ENCODE results near the genes ELN and RFC2.

DNA sequence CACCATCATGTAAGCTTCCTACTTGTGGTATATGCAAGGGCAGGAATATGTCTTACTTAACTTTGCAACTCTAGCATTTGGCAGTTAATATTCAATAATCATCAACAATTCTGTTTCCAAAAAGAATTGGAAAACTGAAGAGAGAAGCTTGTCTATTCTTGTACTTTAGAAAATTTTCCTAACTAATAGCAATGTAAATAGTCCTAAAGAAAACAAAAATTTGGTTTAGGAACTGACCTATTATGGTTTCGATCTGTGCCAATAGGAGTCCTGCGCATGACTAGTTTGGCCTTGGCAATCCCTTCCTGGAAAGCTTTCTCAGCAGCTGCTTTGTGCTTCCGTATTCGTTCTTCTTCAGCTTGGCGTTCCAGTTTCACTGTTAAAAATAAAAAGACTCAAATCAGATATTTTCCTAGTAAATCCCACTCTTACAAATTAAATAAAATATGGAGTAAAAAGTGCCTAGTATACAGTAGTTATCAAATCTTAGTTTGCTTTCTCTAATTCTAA lies 36.6 kb downstream of the FZD9 start:
- PRO-cap, result no peak
- RRBS, result no CpG with 5 or more reads among the region's 5 CpGs

DNA sequence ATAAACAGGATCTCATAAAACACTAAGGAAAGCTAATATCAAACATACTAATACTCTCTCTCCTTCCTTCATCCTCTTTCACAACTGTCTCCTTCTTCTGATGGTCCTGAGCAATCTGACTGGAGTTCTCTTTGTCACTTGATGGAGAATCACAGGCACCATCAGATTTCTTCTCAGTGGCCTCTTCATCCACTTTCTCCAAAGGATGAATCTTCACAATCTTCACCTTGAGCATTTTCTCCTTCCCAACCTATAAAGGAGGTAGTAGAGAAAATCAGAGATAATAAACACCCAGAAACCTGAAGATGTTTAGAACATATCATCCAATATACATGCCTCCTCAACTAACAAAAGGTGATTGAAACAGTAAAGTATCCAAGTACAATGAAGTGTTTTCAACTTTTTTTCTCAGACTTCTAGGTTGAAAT lies 23.6 kb downstream of the BAZ1B start:
- PRO-cap, result no peak

DNA sequence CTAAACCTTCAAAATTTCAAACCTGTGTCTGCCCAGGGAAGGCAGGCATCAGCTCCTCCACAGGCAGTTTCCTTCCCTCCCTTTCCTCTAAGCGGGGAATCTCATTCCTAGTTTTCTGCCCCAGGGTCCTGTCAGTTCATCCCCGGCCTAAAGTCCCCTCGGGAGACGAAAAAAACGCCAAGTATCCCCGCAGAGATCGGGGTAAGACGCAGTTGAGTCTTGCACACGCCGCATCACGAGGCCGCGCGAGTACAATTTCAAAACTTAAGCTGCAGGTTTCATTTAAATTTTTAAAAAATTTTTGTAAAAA lies 998 bp downstream of the BAZ1B start:
- PRO-cap, result no peak
- RRBS, result no CpG with 5 or more reads among the region's 14 CpGs

DNA sequence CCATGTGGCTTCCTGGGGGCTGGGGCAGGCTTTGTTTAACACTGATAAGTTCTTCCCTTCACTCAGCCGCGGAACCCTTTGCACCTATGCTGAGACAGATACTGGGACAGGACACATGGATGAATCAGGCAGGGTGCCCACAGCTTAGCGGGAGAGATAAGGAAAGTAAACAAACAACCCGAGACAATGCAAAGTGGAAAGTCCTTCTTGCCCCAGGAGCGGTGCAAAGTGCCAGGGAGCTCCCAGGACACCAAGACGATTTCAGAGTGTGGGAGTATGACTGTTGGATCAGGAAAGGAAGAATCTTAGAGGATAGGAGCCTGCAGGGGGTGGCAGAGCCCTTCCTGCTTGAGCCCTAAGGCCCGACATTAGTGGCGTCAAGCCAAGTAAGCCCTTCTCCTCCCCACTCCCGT lies 11.6 kb downstream of the MLXIPL start:
- PRO-cap, result no peak
- RRBS, result no CpG with 5 or more reads among the region's 9 CpGs

DNA sequence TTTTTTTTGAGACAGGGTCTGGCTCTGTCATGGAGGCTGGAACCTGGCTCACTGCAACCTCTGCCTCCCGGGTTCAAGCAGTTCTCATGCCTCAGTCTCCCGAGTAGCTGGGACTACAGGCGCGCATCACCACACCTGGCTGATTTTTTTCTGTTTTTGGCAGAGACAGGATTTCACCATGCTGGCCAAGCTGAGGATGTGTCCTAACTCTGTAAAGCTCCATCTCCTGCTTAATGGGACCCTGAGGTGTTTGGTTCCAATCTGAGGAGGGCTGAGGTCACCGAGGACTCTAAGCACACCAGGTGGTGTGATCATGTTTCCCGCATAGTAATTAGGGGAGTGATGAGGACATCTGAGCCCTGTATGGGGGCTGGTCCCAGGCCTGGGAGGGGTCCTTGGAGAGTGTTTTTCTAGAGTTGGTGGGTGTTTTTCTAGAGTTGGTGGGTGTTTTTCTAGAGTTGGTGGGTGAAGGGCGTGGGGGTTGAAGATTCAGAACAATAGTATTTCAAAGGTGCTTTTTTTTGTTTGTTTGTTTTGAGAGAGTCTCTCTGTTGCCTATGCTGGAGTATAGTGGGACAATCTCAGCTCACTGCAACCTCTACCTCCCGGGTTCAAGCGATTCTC lies 3.0 kb upstream of the ABHD11 start:
- PRO-cap, result no peak
- RRBS, result no CpG with 5 or more reads among the region's 9 CpGs

DNA sequence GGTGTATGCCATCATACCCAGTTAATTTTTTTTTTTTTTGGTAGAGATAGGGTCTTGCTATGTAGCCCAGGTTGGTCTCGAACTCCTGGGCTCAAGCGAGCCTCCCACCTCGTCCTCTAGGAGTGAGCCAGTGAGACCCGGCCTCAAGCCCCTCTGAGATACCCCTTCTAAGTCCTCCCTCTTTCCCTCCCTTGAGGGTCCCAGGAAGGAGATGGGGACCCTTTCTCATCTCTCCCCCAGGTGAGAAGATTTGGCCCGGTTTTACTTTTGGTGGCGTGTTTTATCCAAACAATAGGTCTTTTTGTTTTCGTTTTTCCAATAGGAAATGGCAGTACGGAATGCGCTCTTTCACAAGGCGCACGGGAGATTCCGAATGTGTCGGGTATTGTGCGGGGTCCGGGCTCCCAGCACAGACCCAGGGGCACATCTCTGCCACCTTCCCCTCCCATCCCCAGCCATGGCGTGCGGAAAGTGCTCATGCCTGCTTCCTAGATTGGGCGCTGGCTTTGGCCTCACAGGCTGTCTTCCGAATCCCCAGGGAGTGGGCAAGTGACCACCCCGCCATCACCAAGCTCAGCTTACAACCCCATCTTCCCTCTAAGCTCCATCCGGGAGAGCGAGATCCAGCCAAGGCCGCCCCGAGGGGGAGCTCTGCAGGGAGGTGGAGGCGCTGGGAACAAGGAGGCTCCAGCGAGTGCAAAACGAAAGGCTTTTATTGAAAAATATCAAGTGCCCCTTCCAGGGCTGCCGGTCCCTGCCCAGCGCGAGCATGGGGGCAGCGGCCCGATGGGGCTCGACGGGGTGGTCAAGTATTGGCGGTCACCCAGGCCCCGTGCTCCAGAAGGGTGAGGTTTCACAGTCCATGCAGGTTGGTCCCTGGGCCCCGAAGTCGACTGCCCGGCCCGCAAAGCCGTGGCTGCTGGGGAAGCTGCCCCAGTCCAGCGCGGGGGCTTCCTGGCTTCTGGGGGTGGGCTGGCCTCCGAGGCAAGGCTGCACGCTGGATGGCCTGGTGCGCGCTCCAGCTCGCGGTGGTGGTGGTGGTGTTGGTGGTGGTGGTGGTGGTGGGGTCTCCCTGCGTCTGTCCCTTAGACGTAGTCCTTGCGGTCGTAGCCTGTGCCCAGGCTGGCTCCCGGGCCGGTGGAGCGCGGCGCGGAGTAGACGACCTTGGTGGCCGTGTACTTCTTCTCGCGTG lies 1.4 kb downstream of the CLDN3 start:
- PRO-cap, result no peak
- RRBS, result no CpG with 5 or more reads among the region's 63 CpGs

DNA sequence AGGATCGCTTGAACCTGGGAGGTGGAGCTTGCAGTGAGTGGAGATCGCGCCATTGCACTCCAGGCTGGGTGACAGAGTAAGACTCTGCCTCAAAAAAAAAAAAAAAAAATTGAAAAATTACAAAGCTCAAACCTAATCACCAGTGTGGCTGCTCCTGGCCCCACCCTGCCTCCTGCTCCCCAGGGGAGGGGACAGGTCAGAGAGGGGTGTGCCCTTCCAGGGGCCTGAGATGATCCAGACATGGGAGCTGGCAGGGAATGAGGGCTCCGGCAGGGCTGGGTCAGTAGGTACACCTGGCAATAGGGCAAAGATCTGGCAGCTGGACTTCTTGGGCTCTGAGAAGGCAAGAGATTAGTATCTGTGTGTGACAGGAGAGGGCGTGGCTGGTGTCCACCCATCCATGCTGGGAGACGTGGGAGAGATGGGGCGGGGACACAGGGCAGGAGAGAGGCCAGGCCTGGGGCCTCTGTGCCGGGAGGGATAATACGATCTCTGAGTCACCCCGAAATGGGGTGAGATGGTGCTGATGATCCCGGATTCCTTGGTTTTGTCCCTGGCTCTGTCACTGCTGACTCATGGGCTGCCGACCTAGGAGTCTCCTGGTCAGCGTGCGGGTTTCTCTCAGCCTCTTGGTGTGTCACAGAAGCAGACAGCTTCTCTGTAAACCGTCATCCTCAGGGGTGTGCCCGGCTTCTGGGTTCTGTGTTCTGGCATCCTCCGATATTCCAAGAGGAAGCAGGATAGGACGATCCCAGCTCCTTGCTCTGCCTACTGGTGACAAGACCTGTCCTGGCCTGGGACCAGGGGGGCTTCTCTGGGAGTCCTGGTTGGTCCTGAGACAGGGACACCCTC lies 8.3 kb upstream of the CLDN4 start:
- PRO-cap, result unidirectional peak, plus-strand start at position 225 of the sequence; bidirectional peak, plus-strand start at position 495 of the sequence, minus-strand start at position 314 of the sequence
- RRBS, result 0% methylated on average over 3 of the region's 18 CpGs

DNA sequence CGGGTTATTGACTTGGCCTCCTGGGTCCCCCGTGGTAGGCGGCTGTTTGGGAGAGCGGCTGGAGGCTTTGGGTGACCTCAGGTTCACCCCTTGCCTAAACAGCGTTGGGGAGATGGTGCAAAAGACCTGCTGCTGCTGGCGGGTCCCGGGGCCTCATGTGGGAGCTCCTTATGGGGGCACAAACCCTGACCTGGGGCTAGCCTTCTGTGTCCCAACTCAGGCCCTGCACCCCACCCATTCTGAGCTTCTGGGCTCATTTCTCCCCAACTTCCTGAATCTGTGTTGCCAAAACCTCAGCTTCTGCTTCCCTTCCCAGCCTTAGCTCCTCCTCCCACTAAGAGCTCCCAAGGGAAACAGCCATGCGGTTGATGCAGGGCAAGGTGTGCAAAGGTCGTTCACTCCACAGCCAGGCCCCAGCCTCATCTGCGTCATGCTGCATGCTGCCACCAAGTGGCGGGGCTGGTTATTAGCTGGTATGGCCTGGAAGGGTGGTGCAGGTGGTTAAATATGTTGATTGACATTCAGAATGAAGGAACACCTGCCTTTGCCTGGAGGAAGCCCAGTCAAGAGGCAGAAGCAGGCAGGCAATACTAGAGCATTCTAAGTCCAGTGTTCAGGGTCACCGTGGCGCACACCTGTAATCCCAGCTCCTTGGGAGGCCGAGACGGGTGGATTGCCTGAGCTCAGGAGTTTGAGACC lies 49.0 kb upstream of the ELN start:
- PRO-cap, result no peak
- RRBS, result no CpG with 5 or more reads among the region's 15 CpGs

GRCh38 chr7:74027621-74028284 lies at the start of gene ELN:
Gene ELN (plus strand): TSS chr7:74028173.
- PRO-cap, result no peak
- RRBS, result 50% methylated on average over 5 of the region's 40 CpGs

DNA sequence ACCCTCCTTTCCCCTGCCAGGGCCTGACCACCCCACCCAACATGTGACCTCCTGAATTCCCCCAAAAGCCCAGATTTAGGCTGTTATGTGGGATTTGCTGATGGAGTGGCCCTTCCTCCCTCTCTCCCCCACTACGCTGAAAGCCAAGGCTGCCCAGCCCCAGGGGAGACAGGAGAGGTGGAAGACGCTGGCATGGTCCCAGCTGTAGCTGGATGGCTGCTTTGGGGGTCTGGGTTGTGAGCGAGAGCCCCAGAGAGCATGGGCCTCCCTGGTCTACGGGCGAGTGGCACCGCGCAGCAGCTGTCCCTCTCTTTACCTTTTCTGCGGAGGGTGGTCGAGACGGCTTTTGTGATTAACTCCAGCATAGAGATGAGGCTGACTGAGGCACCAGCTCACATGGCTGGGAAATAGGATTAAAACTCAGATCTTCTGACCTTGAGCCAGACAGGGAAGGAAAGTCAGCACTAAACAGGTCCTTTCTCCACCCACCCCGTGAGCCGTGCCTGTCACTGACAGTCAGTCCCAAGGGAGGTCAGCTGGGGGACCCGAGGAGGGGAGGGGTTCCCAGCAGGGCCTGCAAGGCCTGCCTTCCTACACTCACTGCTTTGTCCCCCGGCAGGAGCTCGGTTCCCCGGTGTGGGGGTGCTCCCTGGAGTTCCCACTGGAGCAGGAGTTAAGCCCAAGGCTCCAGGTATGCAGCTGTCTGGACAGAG lies 16.8 kb downstream of the ELN start:
- PRO-cap, result no peak
- RRBS, result no CpG with 5 or more reads among the region's 16 CpGs

DNA sequence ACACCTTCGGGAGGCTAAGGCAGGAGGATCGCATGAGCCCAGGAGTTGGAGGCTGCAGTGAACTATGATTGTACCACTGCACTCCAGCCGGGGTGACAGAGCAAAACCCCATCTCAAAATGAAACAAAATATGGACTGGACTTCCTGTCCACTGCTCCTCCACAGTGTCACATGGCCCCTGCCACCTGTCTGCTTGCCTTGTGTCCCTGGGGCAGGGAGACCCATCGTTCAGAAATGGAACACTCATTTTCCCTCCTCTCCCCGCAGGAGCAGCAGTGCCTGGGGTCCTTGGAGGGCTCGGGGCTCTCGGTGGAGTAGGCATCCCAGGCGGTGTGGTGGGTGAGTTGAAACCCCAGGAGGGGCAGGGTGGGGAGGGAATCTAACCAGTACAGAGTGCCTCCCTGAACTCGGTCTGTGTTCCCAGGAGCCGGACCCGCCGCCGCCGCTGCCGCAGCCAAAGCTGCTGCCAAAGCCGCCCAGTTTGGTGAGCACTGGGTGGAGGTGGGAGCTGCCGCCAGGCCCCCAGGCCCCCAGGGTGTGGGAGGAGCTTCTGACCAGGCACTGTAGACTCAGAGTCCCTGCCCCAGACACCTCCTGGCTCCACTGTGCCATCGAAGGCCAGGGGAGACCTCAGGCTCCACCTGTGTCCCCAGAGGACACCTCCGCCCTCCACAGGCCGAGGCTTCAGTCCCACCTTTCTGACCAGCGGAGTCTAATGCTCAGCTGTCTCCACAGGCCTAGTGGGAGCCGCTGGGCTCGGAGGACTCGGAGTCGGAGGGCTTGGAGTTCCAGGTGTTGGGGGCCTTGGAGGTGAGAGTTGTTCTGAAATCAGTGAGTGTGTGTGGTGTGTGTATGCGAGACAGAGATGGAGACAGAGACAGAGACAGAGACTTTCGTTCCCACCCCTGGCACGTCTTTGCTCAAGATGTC lies 20.5 kb upstream of the LIMK1 start:
- PRO-cap, result no peak
- RRBS, result no CpG with 5 or more reads among the region's 28 CpGs

GRCh38 chr7:74100985-74101613 lies 17.5 kb downstream of the LIMK1 start:
- PRO-cap, result no peak
- RRBS, result no CpG with 5 or more reads among the region's 12 CpGs

DNA sequence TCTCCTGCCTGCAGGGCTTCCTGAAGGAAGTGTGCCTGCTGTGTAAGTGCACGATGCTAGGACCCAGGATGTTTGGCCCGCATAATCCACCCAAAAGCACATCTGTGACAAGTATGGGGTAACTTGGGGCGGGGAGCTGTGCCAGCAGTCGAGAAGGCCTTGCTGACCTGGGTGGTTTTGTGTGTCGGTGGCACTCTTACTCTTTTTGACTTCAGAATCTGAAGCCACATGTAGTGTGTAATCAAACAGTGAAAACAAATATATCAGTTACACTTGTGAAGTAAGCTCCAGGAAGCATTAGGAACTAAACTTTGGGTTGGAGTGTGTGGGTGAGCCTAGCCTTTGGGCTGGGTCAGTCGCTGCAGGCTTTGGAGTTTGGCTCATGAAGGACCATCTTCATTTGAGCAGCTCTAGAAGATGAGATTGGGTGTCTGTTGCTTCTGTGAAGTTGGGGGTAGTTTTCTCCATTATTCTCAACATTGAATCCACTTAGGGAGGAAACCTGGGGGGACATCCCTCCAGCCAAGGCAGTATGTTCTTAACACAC lies 14.3 kb downstream of the EIF4H start:
- PRO-cap, result no peak
- RRBS, result no CpG with 5 or more reads among the region's 6 CpGs

GRCh38 chr7:74220576-74221312 lies 10.9 kb downstream of the LAT2 start:
- PRO-cap, result no peak
- RRBS, result no CpG with 5 or more reads among the region's 14 CpGs

DNA sequence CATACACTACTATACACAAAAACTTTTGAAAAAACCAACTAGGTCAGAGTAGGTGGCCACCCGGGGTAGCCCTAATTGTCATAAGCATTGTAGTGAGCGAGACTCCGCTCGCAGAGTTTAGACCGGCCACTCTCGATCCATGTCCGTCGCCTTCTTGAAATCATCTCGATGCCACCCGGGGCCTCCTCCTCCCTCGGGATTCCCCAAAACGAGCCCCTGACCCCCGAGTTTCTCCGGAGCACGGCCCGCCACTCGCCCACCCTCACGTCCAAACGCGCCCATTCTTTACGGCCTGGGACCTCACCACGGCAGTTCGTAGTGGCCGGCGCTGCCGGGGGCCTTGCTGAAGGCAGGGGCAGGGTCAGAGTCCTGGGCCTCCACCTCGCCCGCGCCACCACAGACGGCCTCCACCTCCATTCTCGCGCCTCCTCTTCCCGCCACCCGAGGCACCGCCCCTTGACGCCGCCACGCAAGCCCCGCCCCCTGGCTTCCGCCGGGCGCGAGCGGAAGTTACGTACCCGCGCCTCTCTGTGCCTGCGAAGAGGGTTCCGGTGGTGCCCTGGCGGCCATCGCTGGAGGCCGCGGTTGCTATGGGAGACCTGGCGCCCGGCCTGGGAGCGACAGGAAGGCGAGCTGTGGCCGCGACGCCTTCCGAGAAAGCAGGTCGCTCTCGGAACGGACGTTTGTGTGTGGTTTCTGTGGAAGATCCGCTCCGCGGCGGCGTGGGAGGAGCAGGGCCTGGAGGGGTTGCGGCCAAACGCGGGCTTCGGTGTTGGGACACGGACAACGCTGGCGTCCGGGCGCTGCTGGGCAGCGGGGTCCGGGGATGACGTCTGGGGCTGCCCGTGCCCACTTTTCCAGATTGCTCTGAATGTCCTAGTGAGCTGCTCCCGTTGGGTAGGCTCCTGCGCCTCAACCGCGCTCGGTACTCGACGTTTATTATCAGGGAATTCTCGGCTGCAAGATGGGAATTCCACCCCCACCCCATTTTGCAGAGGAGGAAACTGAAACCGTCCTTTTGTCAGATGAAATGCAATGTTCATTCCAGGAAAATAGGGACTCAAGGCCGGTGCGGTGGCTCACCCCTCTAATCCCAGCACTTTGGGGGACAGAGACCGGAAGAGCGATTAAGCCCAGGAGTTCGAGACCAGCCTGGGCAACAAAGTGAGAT lies at the start of gene RFC2:
TSS of gene RFC2 (minus strand) at position 433 of the 1,171 bp plus-strand sequence.
- PRO-cap, result bidirectional peak, plus-strand start at position 539 of the sequence, minus-strand start at position 433 of the sequence; bidirectional peak, plus-strand start at position 1,042 of the sequence, minus-strand start at position 991 of the sequence
- RRBS, result 4% methylated on average over 34 of the region's 97 CpGs

GRCh38 chr7:74287318-74287720 lies 1.9 kb upstream of the CLIP2 start:
- PRO-cap, result no peak
- RRBS, result no CpG with 5 or more reads among the region's 4 CpGs

- PRO-cap, result no peak
- RRBS, result no CpG with 5 or more reads among the region's 25 CpGs
Measured at GRCh38 chr7:74454889-74455796, 1.4 kb downstream of the GTF2IRD1 start.

GRCh38 chr7:74473166-74473538 lies 19.4 kb downstream of the GTF2IRD1 start:
- PRO-cap, result no peak
- RRBS, result no CpG with 5 or more reads among the region's 5 CpGs

GRCh38 chr7:74492696-74492895 lies 38.9 kb downstream of the GTF2IRD1 start:
- PRO-cap, result no peak
- RRBS, result no CpG with 5 or more reads among the region's 4 CpGs

DNA sequence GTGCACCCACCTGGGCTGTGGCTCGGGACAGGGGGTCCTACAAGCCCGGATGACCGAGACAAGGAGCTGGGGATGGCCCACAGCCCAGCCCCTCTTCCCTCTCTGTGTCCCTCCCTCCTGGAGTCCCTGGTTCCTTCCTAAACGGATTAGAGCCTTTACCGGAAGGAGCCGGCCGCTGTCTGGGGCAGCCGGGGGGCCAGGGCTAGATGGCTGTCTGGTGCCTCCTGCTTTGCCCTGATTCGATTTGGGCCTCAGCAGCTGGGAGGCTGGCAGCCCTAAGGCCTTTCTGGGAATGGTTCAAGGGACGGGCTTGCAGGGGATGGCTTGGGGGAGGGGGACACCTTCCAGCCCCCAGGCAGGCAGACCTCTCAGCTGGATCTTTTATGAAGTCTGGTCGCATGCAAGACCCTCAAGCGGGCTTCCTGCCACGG lies 51.7 kb downstream of the GTF2IRD1 start:
- PRO-cap, result no peak
- RRBS, result no CpG with 5 or more reads among the region's 13 CpGs